Epithelial cell of proximal tubule (primary cell): ENCODE measurements around a stretch of chr1.

DNA sequence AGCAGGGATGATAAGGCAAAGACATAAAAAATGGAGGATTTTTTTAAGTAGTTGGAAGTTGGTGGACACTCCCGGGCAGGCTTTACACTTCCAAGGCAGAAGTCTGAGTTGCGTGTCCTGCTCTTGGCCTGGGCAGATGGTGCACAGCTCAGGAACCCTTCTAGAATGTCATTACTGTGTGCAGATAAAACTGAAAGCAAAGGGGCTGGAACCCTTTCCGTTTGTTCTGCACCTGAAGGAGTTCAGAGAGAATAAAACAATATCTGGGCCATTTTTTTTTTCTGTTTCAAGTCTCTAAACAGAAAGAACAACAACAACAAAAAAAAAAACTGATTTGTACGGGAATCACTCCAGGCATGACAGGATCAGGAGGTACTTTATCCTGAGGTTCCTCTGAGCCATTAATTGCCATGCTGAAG is 14.0 kb upstream of the LBR start:
- RAMPAGE, long total RNA, result no peak
- RRBS, result no CpG with 5 or more reads among the region's 4 CpGs

GRCh38 chr1:225447423-225448594 is 20.0 kb upstream of the LBR start:
- RAMPAGE, long total RNA, result no peak
- RRBS, result no CpG with 5 or more reads among the region's 21 CpGs

DNA sequence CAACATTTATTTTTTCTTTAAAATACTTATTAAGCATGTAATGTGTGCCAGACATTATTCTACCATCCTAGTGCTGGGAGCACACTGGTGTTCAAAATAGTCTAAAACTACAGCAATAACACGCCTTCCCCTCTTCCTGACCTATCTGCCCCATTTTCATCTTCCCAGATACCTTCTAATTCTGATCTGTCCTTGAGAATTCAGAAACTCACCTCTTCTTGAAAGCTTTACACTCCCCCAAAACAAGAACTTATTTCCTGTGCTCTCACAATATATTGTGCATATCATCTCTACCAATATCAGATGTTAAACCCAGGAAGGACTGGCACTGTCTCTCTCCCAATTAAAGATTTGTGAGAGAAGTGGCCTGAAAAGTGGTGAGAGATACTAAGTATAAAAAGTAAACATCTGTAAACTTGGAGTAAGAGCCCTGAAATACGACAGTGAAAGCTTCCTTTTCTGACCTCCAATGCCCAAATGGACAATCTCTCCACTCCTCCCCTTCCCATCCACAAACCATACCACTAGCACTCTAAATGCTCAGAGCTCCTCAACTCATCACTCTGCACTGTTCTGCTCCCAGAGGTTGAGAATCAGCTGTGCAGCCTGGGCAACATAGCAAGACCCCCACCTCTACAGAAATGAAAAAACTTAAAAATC is 77.3 kb downstream of the ENAH start:
- RAMPAGE, long total RNA, result no peak
- RRBS, result no CpG with 5 or more reads among the region's 2 CpGs

- RAMPAGE, long total RNA, result no peak
- RRBS, result no CpG with 5 or more reads among the region's 6 CpGs
Observed at GRCh38 chr1:225607911-225608573, 44.9 kb downstream of the ENAH start.

GRCh38 chr1:225709120-225709625 is 56.2 kb upstream of the ENAH start:
- RAMPAGE, long total RNA, result no peak
- RRBS, result no CpG with 5 or more reads among the region's 5 CpGs

- RAMPAGE, long total RNA, result no peak
- RRBS, result no CpG with 5 or more reads among the region's 11 CpGs
Observed at GRCh38 chr1:225735495-225736278, 41.9 kb upstream of the SRP9 start.

DNA sequence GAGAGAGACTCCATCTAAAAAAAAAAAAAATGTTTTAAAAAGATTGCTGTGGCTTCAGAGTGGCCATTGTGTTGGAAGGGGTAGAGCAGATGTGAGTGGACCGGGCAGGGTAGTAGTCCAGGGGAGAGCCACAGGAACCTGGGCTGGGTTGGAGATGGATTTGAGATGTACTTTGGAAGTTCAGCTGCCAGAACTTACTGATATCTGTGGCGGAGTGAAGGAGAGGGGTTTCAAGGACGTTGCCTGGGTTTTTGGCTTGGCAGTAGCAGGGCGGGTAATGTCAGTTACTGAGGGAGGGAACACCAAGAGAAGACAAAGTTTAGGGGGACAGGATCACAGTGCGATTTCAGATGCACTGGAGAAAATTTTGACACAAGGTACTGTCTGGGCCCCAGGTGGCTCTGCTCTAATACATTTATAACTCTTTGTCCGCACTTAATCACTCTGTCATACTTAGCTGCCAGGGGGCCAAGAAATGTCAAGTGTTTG is 9.5 kb downstream of the EPHX1 start:
- RAMPAGE, long total RNA, result no peak
- RRBS, result no CpG with 5 or more reads among the region's 6 CpGs

- RAMPAGE, long total RNA, result no peak
- RRBS, result no CpG with 5 or more reads among the region's 5 CpGs
Observed at GRCh38 chr1:225908694-225909218, 15.3 kb downstream of the PYCR2 start.

GRCh38 chr1:225970386-225970929 is 28.7 kb downstream of the SDE2 start:
- RAMPAGE, long total RNA, result no peak
- RRBS, result no CpG with 5 or more reads among the region's 8 CpGs

DNA sequence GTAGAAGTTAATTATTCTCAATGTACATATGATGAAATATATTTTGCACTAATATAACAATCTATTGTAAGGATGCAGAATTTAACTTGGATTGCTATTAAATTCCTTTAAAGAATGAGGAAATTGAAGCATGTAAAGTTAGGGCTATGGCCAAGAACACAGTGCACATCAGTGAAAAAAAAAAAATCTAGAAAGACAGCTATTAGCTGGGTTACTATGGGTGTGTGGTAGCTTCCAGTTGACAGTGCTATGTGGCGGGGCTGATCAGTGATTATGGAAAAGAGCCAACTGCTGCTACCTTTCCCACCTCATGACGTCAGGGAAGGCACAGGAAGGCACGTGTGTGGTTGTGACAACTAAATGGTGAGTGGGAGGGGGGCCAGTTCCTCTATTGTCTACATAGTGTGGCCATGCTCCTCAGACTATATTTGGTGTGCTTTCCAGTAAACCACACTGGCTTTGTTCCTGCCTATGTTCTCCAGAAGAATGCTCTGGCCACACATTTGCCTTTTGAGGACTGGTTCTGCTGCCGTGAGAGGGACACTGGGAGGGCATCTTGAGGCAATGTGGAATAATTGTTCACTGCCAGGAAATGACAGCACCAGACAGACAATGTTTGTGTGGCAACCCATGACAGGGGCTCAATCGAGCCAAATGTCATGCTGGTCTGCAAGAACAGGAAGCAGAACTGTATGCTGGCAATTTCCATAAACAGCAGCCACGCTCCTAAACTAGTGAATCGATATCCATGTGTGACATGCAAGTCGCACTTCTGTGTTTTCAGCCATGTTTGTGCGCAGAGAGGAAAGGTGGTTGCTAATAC is 2.9 kb upstream of the SDE2 start:
- RAMPAGE, long total RNA, result no peak
- RRBS, result no CpG with 5 or more reads among the region's 9 CpGs

GRCh38 chr1:226064188-226064618 is 1.7 kb downstream of the H3-3A start:
- RAMPAGE, long total RNA, result no peak
- RRBS, result no CpG with 5 or more reads among the region's 10 CpGs

- RAMPAGE, long total RNA, result no peak
- RRBS, result no CpG with 5 or more reads among the region's 14 CpGs
Observed at GRCh38 chr1:226115353-226115636, 52.8 kb downstream of the H3-3A start.

GRCh38 chr1:226402189-226402590 is 5.7 kb downstream of the PARP1 start:
- RAMPAGE, long total RNA, result no peak
- RRBS, result no CpG with 5 or more reads among the region's 8 CpGs

DNA sequence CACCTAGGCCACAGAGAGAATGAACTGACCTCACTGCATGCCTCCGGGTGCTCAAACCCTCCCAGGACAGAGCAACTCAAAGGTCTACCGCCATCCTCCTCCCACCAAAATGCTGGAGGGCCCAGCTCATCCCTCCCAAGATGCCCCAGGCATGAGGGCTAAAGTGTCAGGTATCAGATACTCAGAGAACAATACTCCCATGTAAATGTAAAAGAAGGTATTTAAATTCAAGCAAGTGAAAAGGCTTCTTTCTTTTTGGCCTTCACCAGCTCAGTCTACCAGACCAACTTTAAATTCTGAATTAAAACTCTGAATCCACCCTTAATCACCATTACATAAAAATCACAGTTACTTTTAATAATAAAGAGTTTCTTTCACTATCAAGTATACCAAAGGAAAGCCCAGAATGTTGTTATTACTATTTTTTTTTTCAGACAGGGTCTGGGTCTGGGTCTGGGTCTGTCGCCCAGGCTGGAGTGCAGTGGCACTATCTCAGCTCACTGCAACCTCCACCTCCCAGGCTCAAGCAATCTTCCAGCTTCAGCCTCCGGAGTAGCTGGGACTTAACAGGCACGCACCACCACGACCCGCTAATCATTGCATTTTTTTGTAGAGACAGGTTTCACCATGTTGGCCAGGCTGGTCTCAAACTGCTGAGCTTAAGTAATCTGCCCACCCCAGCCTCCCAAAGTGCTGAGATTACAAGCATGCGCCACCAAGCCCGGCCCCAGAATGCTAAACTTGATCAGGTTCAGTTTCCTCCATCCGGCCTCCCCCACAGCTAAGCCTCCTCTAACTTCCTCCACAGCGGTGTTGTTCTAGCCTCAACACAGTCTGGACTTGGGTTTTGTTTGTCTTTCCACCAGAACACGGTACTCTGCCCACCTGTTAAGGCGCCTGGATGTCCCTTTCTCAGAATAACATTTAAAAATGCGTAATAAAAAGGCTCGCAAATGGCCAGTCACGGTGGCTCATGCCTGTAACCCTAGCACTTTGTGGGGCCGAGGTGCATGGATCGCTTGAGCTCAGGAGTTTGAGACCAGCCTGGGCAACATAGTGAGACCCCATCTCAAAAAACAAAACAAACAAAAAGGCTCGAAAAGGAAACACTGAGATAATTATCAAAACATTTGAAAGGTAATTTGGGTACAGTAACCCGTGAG is 2.6 kb downstream of the PARP1 start:
- RAMPAGE, long total RNA, result no peak
- RRBS, result no CpG with 5 or more reads among the region's 20 CpGs

- RAMPAGE, long total RNA, result no peak
- RRBS, result no CpG with 5 or more reads among the region's 6 CpGs
Observed at GRCh38 chr1:226444743-226445385, 37.0 kb upstream of the PARP1 start.

GRCh38 chr1:226649675-226650832 is 89.0 kb downstream of the ITPKB start:
- RAMPAGE, long total RNA, result no peak
- RRBS, result no CpG with 5 or more reads among the region's 21 CpGs

DNA sequence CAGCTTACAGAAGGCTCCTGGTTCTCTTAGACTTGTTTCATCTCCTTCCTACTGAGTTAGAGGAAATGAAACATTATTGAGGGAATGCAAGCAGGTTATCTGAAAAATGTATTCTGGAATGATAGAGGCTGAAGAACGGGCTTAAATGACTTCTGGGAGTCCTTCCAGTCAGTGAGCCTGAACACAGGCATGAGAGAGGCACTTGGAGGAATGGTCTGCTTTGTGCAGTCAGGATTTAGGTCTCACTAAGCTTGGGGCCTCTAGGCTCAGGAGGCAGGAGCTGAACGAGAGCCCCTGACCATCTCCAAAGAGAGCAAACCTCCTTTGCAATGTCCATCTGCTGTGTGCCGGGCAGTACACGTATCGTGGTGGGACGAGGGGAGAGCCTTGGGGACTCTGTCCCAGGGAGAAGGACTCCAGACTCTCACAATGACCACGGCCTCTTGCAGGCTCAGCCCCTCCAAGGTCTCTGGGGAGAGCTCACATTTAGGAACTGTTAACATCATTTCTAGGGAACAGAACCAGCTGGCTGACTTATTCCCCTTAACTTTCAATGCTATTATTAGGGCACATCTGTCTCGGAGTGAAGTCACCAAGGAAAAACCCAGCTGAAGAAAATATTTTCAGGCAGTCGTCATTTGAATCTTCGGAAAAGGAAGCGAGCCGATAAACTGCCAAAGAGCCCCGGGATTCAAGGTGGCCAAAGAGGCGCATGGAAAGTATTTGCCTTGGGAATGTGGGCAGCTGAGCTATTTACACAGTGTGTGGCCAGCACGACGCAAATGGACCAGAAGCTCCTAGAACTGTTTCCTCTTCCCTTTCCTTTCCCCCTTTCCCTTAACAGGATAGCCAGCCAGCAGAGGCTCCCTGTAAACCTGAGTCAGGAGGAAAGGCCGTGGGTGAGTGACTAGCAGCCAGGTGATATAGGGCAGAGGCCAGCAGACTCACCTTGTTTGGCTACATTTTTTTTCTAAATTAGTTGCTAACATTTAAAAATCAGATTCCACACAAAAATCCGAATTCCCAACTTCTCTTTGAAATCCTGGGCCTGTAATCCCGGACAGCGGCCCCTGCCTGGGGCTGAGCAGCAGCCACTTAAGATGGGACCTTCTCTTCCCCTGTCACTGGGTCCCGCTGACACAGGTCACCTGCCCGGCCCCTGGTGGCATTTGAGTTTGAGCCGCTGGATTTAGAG is 74.6 kb downstream of the ITPKB start:
- RAMPAGE, long total RNA, result no peak
- RRBS, result 95% methylated on average over 4 of the region's 23 CpGs

- RAMPAGE, long total RNA, result no peak
- RRBS, result no CpG with 5 or more reads among the region's 8 CpGs
Observed at GRCh38 chr1:226696772-226697737, 42.0 kb downstream of the ITPKB start.

- RAMPAGE, long total RNA, result no peak
- RRBS, result no CpG with 5 or more reads among the region's 6 CpGs
Observed at GRCh38 chr1:226703705-226703869, 35.5 kb downstream of the ITPKB start.

GRCh38 chr1:226712934-226714061 is 25.8 kb downstream of the ITPKB start:
- RAMPAGE, long total RNA, result no peak
- RRBS, result 66% methylated on average over 5 of the region's 25 CpGs